CMK (cell line): ENCODE data around the genes NPY1R and TRIM60.

- RRBS: no CpG with 5 or more reads among the region's 5 CpGs
Measured at GRCh38 chr4:158779462-158779872, 10.6 kb downstream of the FNIP2 start.

GRCh38 chr4:158802780-158803696 lies 34.2 kb downstream of the FNIP2 start:
- RRBS: no CpG with 5 or more reads among the region's 3 CpGs

DNA sequence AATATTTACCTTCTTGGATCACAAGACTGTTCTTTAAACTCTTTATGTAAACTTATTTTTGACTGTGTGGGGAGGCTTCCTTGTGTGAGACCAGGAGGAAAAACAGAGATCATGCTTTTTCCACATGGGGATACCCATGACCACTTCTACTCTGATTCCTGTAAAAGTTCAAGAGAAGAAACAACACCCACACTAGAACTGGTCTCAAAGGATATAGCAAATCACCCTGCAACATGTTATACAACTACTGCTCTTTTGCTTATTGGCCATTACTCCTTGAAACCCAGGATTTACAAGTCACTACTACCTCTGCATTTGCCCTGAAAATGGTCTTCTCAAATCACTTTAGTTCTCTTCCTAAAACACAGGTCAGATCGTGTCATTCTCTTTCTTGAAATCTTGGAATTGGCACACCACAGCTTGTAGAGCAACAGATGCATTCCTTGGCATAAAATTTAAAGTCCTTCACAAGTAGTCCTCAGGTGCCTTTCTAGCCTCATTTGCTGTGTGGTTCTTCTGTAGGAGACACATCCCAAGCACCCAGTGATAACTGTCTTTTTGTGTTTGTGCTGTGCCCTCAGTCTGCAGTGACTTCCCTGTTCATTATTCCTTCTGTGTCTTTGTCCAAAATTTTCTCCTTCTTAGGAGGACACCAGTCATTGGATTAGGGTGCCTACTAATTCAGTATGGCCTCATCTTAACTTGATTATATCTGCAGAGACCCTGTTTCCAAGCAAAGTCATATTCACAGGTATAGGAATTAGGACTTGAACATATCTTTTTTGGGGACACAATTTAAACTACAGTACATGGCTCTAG lies 51.5 kb downstream of the FNIP2 start:
- RRBS: no CpG with 5 or more reads among the region's 1 CpG

DNA sequence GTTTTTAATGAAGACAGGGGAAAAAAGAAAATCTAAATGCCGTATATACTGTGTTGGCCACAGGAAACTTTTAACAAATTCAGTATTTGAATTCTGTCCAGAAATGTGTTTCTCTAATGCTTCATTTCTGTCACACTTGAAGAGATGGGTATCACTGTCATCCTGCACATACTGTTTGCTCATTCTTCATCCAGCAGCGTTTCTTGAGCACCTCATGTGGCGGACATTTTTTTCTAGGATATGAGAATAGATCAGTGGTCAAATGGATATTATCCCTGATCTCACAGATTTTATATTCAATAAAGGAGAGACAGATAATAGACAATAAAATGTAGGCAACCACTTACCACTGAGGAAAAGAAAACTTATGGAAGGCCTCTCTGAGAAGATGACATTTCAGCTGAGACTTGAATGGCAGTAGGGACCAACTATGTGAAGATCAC lies 74.4 kb downstream of the FNIP2 start:
- RRBS: no CpG with 5 or more reads among the region's 3 CpGs

- RRBS: no CpG with 5 or more reads among the region's 24 CpGs
Measured at GRCh38 chr4:158867993-158869126, 99.5 kb downstream of the FNIP2 start.

GRCh38 chr4:159150985-159151964 lies 48.4 kb downstream of the RAPGEF2 start:
- RRBS: no CpG with 5 or more reads among the region's 5 CpGs

DNA sequence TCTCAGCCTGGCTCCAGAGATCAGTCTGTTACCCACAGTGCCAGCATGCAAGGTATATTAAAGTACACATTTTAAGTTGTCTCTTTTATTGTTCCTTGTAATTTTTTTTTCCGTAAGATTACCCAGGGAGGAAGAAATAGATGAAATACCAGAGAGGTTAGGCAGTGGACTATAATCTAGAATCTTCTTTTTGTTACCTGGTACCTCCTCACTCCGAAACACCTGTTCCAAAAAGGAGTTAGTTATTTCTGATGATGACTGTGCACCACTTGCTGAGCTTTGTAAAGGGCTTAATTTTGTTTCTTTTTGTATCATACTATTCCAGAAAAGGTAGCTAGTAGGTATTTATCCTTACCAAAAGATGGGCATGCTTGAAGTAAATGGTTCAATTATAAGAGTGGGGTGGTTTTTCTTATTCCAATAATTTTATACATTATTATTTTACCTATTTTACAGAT lies 59.9 kb downstream of the RAPGEF2 start:
- RRBS: no CpG with 5 or more reads among the region's 2 CpGs

DNA sequence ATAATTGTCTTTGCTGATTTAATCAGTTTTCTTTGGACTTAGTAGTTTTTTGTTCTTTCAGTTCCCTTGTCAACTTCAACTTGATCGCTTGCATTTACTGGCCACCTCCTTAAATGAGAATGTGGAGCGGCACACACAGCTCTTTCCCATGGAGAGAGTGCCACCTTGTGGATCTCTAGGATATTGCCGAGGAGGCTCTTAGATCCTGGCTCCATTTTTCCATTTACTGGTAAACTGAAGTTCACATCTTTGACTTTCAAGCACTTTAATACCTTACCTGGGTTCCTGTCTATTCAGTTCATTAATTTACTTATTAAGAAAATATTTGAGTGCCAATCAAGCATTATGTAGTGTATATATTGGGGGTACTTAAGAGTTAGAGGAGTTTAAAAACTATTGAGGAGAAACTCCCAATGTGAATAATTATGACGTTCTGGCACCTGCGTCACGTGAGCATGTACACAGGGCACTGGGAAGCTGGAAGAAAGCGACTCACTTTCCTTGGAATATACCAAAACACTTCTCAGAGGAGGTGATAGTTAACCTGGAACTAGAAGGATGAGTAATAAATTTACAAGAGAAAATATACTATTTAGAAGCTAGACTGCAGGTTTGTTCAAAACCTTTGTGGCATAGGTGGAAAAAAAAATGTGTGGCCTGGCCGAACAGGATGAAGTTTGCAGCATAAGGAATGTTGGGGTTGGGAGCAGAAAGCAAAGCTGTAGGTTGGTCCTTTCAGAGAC lies 100.3 kb downstream of the RAPGEF2 start:
- RRBS: no CpG with 5 or more reads among the region's 8 CpGs

DNA sequence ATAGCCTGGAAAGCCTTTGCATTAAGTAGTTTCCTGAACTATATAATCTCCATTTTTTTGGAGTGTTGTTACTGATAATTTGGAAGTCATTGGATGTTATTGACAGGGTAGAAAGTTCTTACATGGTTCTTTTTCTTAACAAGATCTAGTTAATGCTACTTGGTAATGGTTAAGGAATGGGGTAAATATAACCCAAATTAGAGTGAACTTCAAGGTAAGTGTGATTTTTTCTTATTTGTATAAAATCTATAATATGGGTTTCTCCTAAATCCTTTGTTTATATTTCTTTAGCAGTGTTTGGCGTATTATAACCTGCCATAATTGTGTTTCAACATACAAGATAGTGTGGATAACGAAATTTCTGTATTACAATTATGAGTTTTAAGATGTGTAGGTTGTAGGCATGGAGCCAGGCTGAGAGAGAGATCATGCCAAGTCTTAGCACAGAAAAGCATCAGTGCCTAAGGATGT lies 161.0 kb downstream of the RAPGEF2 start:
- RRBS: no CpG with 5 or more reads among the region's 2 CpGs

DNA sequence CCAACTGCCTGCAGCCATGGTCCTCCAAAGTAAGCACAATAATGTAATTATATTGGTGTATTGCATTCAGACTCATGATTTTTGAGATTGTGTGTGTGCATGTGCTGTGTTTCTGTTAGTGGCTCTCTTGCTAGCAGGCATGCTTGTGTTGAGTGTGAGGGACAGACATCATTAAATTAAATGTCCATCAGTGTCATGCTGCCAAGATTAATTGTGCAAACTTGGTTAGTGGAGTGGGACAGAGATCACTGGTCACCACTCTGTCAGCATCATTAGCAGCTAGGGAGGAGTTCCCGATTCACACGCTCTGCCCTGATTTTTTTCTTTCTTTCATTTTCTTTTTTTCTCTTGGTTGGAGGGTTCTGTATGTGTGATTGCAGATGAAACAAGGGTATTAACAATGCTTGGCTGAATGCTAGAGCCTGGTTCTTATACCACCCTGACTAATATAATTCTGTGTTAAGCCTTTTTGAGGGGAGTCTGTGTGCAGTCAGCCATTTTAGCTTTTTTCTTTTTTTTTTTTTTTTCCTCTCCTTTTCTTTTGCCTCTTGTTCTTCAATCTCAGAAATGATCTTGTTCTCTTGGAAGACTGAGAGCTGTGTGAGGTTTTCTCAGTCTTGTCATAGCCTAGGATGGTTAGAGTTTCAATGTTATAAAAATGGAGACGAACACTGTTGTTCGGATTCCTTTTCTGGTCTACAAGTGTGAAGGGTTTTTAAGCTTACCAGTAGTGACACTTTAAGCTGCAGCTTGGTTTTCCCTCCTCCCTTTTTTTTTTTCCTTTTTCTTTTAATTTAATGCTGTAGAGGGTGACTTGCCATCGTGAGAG lies 164.6 kb downstream of the RAPGEF2 start:
- RRBS: no CpG with 5 or more reads among the region's 5 CpGs

- RRBS: no CpG with 5 or more reads among the region's 2 CpGs
Measured at GRCh38 chr4:159289216-159289981, 186.5 kb downstream of the RAPGEF2 start.

DNA sequence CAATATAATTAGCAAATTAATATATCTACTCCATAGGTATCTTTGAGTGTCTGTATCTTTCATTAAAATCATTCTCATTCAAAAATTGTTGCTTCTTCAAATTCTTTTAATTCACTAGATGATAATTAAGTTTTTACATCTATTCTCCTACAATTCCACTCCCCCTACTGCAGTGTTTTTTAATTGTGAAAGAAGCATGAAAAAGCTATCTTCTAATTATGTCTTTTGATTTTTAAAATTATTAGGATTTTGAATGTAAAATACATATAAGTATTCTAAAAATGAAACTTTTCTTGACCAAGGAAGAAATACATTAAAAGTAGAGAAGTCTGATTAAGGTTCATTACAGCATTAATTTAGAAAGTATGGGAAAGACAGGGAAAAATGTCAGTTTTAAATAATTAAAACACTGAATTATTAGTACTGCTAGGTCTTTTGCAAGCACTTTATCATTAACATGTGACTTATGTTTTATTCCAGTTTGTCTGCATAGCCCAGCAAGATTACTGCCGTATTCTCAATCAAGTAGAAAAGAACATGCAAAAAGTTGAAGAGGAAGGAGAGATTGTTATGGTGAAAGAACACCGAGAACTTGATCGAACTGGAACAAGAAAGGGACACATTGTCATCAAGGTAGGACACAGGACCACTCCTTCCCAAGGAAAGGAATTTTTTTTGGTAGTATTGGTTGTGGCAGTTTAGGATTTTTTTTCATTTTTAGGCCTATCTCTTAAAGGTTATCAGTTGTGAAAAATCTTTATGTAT lies 226.7 kb downstream of the RAPGEF2 start:
- RRBS: no CpG with 5 or more reads among the region's 3 CpGs

DNA sequence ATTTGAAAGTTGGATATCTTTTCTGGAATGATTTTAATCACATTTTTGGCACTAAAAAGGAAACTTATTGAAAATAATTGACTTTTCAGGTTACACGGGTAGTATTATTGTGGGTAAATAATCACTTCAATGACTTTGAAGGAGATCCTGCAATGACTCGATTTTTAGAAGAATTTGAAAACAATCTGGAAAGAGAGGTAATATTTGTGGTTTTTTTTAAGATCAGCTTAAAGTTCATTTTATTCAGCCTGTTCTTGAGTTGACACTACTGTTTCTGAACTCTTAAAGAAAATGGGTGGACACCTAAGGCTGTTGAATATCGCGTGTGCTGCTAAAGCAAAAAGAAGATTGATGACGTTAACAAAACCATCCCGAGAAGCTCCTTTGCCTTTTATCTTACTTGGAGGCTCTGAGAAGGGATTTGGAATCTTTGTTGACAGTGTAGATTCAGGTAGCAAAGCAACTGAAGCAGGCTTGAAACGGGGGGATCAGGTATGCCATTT lies 228.5 kb downstream of the RAPGEF2 start:
- RRBS: no CpG with 5 or more reads among the region's 7 CpGs

DNA sequence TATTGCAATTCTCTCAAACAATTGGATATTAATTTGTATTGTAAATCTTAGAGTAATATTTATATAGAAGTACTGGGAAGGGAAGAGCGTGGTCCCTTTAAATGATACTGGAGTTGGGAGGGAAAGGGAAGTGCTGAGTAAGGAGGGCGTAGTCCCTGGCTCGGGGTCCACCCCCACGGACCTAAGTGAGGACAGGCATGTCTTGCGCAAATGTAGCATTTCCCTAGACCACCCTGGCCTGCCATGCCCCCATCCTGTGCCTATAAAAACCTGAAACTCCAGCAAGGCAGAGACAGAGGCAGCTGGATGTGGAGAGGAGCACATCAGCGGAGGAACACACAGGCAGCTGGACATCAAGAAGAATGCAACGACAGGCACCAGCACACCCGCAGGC lies 346.0 kb downstream of the FSTL5 start:
- RRBS: no CpG with 5 or more reads among the region's 8 CpGs

- RRBS: no CpG with 5 or more reads among the region's 5 CpGs
Measured at GRCh38 chr4:163154811-163155157, 11.9 kb downstream of the NAF1 start.

GRCh38 chr4:163332388-163333028 lies at the start of gene NPY1R:
TSS of gene NPY1R (minus strand) at chr4:163332596.
- RRBS: 9% methylated on average over 4 of the region's 29 CpGs

- RRBS: no CpG with 5 or more reads among the region's 3 CpGs
Measured at GRCh38 chr4:163382242-163382586, 38.5 kb downstream of the NPY5R start.

GRCh38 chr4:163558259-163559181 lies 64.0 kb downstream of the TMA16 start:
- RRBS: no CpG with 5 or more reads among the region's 8 CpGs

- RRBS: no CpG with 5 or more reads among the region's 4 CpGs
Measured at GRCh38 chr4:163600684-163601004, 106.2 kb downstream of the TMA16 start.

DNA sequence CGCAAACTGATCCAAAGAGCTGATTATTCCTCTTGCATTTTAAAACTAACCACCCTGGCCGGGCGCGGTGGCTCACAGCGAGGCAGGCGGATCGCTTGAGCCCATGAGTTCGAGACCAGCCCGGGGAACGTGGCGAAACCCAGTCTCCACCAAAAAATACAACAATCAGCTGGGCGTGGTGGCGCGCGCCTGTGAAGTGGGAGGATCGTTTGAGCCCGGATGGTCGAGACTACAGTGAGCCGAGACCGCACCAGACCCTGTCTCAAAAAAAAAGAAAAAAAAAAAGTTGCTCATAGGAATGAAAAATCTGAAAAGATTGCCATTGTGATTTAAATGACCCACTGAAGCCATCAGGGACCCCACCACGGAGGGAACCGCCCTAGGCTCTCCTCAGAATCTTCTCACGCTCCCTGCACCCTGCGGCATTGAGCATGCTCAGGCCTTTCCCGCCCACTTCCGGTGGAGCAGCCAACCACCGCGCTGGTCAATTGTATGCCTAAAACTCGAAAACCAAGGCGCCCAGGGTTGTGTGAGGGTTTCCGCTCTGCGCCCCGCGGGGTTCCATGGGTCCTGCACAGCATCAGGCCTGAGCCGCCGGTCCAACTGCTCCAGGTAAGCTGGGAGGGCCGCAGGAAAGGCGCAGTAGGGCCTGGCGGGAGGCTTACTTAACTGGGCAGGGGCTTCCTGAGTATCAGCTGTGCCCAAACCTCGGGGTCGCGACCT lies at the start of gene TRIM60:
Gene TRIM60 (plus strand): TSS at position 499 of the 723 bp plus-strand sequence.
- RRBS: 97% methylated on average over 6 of the region's 42 CpGs